AG08470 (cell line): ENCODE measurements around the genes ACTRT1, ZDHHC9, UTP14A and MBNL3.

GRCh38 chrX:126472854-126473259 lies 79.8 kb downstream of the DCAF12L1 start:
- RRBS, result no CpG with 5 or more reads among the region's 8 CpGs

- RRBS, result no CpG with 5 or more reads among the region's 2 CpGs
Measured at GRCh38 chrX:127076958-127077423, 257.5 kb downstream of the PRR32 start.

GRCh38 chrX:128052250-128052620 lies at the start of gene ACTRT1:
Gene ACTRT1, minus strand, starts transcription at chrX:128052403.
- RRBS, result no CpG with 5 or more reads among the region's 2 CpGs

DNA sequence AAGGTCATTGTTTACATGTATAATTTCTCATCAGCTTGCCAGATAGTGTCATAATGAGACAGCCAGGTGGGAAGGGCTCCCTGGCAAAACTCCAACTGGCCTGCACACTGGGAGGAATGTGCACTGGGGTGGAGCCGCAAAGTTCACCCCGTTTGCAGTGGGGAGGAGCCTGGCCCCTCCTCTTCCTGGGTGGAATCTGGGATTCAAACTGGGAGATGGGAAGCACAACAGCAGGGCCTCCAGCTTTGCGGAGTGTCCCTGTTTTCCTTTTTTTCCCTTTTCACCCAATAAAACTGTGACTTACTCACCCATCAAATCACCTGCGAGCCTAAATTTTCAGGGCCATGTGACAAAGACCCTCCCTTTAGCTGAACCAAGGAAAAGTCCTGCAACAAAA lies 329.9 kb downstream of the SMARCA1 start:
- RRBS, result no CpG with 5 or more reads among the region's 4 CpGs

DNA sequence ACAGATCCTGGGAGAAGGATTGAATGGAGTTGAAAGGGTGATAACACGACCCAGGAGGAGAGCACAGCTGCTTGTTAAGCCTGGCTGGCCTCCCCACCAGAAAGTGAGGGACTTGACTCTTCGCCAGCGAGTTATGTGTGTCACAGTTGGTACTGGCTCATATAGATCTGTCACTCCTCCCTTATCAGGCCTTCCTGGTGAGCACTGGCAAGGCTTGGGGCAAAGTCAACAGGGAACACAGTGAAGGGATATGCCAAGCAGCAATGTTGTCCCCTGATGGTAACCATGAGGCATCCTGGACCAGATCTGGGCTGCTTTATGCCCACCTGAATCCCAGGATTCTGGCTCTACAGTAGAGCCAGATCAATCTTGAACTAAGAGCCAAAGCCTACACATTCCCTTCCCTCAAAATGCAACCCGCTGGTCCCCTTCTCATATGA lies 35.7 kb downstream of the APLN start:
- RRBS, result no CpG with 5 or more reads among the region's 4 CpGs

DNA sequence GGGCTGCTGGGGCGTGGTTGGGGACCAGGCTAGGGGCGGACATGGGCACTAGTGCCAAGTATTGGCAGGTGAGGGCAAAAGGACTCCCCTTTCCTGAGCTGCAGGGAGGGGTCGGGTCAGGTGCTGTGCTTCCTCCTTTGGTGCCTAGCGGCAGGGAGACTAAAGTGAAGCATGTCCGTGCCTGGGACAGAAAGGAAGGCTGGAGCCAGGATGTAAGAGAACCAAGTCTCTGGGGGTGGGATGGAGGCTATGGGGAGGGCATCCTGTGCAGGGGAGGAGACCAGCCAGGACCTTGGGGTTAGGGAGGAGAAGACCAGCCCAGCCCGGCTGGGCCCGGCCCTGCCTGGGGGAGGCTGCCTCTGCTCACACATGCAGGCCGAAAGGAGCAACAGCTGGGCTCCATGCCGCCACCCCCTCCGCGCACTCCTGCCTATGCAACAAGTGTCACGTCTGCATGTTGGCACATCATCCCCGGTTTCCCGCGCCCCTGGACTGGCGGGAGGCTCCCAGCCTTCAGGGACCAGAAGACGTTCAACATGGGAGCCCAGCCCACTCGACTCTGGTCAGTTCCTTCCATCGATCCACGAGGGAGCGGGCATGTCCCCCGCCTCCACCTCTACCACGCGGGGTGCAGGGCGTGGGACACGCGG lies 1.0 kb downstream of the APLN start:
- RRBS, result no CpG with 5 or more reads among the region's 27 CpGs

GRCh38 chrX:129717717-129718678 lies 20.8 kb upstream of the XPNPEP2 start:
- RRBS, result no CpG with 5 or more reads among the region's 9 CpGs

- RRBS, result no CpG with 5 or more reads among the region's 1 CpG
Measured at GRCh38 chrX:129788413-129788612, 8.6 kb downstream of the SASH3 start.

DNA sequence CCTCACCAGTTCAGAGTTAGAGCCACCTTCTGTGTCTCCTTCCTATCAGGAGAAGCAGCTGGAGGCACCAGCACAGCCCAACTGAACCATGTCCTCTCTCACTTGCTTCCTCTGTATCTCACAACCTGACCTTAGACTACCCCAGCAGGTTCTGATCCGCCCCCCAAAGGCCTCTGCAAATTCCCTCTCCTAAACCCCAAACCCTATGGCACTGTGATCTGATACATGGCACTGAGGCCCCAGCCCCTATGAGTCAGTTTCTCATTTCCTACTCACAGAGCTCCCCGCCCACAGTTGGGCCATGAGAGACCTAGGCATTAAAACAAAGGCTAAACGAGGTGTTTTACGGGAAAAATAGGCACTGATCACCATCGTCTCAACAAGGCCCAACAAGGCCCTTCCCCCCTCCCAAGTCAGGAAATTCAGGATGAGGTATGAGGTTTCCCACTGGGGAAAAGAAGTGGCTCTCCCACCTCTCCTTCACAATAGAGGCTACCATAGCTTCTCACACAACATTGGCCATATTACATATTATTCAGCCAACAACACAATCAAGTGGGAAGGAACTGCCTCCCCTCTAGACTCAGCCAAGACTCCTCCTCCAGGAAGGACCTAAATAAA lies 19.2 kb downstream of the SASH3 start:
- RRBS, result no CpG with 5 or more reads among the region's 5 CpGs

DNA sequence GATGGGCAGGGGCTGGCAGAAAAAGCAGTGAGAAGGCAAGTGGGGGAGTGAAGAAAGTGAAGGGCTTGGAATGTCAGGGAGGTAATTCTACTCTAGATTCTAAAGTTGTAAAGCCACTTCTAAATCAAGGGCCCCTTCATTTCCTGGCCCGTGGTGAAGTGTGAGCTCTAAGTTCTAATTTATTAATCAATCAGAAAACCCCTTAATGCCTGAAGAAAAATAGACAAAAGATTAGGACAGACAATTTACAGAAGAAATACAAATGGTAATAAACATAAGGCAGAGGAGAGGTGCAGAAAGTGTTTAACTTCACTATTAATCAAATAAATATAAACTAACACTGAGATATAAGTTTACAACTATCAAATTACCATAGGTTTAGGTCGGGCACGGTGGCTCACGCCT lies 20.6 kb downstream of the SASH3 start:
- RRBS, result no CpG with 5 or more reads among the region's 4 CpGs

- RRBS, result 22% methylated on average over 7 of the region's 49 CpGs
Measured at GRCh38 chrX:129843669-129844418, at the start of gene ZDHHC9. Gene ZDHHC9, minus strand, starts transcription at chrX:129843886.

- RRBS, result 15% methylated on average over 4 of the region's 46 CpGs
Measured at GRCh38 chrX:129905551-129906318, at the start of gene UTP14A. Gene UTP14A, plus strand, starts transcription at chrX:129906164.

GRCh38 chrX:130095324-130096116 lies 14.8 kb downstream of the ELF4 start:
- RRBS, result no CpG with 5 or more reads among the region's 6 CpGs

- RRBS, result no CpG with 5 or more reads among the region's 1 CpG
Measured at GRCh38 chrX:130827531-130827989, 75.4 kb downstream of the ENOX2 start.

- RRBS, result no CpG with 5 or more reads among the region's 4 CpGs
Measured at GRCh38 chrX:131831045-131831441, 192.1 kb upstream of the STK26 start.

DNA sequence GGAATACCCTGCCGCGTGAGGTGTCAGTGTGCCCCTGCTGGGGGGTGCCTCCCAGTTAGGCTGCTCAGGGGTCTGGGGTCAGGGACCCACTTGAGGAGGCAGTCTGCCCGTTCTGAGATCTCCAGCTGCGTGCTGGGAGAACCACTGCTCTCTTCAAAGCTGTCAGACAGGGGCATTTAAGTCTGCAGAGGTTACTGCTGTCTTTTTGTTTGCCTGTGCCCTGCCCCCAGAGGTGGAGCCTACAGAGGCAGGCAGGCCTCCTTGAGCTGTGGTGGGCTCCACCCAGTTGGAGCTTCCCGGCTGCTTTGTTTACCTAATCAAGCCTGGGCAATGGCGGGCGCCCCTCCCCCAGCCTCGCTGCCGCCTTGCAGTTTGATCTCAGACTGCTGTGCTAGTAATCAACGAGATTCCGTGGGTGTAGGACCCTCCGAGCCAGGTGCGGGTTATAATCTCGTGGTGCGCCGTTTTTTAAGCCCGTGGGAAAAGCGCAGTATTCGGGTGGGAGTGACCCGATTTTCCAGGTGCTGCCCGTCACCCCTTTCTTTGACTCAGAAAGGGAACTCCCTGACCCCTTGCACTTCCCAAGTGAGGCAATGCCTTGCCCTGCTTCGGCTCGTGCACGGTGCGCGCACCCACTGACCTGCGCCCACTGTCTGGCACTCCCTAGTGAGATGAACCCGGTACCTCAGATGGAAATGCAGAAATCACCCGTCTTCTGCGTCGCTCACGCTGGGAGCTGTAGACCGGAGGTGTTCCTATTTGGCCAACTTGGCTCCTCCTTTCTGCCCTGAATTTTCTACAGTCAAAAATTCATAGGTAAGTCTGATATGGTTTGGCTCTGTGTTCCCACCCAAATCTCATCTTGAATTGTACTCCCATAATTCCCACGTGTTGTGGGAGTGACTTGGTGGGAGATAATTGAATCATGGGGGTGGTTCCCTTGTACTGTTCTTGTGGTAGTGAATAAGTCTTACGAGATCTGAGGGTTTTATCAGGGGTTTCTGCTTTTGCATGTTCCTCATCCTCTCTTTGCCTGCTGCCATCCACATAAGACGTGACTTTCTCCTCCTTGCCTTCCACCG lies 33.9 kb upstream of the FRMD7 start:
- RRBS, result no CpG with 5 or more reads among the region's 37 CpGs

- RRBS, result no CpG with 5 or more reads among the region's 6 CpGs
Measured at GRCh38 chrX:132213971-132214657, 5.1 kb downstream of the RAP2C start.

- RRBS, result no CpG with 5 or more reads among the region's 3 CpGs
Measured at GRCh38 chrX:132432950-132433495, 55.8 kb downstream of the MBNL3 start.

DNA sequence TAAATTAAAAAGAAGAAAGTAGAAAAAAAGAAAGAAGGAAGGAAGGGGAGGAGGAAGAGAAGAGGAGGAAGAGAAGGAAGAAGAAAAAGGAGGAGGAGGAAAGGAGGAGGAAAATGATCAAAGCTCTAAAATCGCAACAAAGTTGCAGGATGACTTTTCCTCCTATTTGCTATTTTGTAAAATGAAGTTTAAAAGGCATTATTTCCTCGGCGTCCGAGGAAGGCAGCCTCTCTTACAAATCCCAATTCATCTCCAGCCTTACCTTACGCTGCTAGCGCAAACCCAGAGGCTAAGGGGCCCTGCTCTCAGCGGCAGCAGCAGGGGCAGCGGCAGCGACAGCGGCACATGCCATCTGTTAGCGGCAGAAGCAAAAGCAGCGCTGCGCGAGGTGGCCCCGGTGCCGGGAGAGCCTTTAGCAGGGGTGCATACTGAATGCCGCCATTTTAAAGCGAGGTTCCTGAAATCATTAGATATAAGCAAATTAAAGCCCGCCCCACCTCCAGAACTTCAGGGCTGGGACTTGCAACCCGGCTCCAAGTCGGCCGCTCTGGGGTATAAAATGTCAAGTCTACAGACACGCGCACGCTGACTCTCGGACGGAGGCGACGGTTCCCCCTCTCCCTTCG lies at the start of gene MBNL3:
MBNL3 (minus strand) TSS at position 450 of the 626 bp plus-strand sequence.
- RRBS, result no CpG with 5 or more reads among the region's 30 CpGs

DNA sequence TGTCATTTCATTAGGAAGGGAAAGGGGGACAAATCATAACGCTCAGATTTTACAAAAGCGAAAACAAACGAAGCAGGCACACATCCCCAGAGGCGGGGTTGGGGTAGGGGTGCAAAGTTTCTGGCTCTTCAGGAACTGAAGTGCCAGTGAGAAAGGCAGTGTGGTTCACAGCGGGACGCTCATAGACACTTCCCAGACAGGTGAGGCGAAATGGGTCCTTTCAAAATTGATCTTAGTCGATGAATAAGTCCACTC lies 1.2 kb upstream of the MBNL3 start:
- RRBS, result no CpG with 5 or more reads among the region's 8 CpGs